Metanephros (tissue), 2 donors: ENCODE results near the genes ARHGAP4, TKTL1 and SMIM9.

GRCh38 chrX:153886716-153887654 is 1.0 kb upstream of the L1CAM start:
- RAMPAGE, long total RNA = no peak

- RAMPAGE, long total RNA = no peak
These were observed 4.6 kb downstream of the AVPR2 start for GRCh38 chrX:153908972-153909512.

GRCh38 chrX:153925986-153926736 is at the start of gene ARHGAP4:
ARHGAP4 (minus strand) TSS chrX:153926264.
- RAMPAGE, long total RNA = no peak

DNA sequence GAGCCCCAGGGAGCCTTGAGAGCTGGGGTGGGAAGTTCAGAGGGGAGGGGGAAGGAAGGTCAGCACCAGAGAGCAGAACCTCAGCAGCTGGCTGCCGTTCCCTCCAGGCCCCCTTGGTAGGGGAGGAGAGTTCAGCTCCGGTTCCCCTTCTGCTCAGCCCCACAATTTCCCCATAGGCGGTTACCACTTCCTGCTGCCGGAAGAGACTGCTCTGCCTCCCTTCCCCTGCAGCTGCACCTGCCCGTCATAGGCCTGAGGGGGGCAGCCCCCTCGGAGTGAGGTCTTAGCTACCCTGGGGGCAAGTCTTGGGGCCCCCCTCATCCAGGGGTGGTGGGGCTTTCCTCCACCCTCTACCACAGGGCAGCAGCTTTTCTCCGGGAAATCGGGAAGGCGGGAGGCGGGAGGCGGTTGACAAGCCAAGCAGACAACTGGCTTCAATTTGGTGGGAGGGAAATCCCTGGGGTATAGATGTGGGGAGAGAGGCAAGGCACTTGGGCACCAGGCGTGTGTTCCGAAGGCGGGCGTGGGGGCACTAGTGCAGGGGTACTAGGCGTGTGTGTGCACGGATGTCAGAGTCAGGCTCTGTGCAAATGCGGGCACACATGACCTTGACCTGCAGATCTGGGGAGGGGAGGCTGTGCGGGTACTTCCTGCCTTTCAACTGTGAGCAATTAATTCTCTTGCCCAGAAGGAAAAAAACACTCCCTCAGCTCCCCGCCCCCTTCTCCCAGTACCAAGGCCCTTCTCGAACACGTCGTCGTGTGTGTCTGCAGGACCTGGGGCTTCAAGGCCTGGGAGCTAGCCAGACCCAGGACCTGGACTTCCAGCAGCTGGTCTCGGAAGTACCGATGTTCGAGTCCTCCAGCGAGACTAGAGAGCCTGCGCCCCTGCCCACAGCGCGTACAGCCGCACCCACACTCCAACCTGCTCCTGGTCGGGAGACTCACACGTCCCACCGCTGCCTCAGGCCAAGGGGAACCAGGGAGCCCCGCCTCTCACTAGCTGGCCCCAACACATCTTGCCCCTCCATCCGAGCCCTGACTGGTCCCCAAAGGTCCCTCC is 1.0 kb upstream of the ARHGAP4 start:
- RAMPAGE, long total RNA = no peak

DNA sequence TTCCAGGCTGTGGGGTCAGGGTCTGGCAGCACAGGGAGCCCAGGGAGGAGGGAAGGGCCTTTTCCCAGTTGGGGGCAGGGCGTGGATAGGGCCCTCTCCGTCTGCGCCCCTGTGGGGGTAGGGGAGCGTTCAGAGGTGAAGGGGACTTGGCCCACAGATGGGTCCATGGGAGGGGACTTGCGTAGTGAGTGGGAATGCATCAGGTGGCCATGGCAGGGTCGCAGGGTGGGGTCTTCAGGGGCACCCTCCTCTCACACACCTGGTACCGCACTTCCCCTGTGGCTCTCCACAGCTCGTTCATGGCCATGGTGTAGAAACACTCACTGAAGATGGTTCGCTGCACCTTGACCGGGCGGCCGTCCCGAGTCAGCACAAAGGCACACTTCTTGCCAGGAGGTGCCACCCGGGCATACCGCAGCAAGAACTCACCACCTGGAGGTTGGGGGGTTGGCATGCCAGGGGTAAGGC is 1.1 kb downstream of the RENBP start:
- RAMPAGE, long total RNA = no peak

- RAMPAGE, long total RNA = no peak
These were observed 6.5 kb downstream of the IRAK1 start for GRCh38 chrX:154012834-154014019.

DNA sequence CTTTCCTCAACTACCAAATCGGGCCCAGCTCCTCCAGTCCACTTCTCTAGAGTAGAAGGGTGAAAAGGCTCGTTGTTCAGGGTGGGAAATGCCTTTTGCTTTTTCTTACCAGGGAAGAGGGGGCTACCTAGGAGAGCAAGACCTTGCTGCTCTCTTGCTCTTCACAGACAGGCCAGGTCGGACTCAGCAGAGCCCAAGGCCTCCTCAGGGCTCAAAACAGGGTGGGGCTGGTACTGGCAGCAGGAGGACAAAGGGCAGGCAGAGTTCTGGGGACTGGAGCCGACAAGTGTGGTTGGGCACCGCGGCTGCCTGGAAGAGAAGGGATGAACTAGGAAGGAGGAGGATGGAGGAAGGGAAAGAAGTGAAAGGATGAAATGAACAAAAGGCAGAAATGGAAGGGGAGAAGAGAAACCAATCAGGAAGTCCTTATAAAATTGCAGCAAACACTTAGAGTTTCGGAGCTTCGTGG is 9.1 kb upstream of the IRAK1 start:
- RAMPAGE, long total RNA = no peak

GRCh38 chrX:154076779-154077798 is 20.4 kb downstream of the MECP2 start:
- RAMPAGE, long total RNA = no peak

DNA sequence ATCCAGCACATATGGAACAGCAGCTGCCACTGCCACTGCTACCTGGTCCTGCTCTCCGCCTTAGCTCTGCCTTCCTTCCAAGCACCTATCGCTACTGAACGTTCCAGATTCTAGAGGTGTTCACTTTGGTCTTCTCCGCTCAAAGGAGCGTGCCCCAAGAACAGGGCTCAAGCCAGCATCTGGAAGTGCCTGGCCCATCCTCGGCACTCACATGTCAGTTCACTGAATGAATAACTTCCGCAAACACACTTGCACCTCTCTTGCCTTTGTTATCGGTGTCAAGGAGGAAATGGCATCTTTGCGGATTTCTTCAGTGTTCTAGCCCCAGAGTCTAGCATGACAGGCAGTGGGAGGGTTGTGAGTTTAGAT is 17.4 kb upstream of the MECP2 start:
- RAMPAGE, long total RNA = no peak

GRCh38 chrX:154295545-154296012 is at the start of gene TKTL1:
TKTL1 (plus strand) TSS chrX:154295795.
- RAMPAGE, long total RNA = no peak

DNA sequence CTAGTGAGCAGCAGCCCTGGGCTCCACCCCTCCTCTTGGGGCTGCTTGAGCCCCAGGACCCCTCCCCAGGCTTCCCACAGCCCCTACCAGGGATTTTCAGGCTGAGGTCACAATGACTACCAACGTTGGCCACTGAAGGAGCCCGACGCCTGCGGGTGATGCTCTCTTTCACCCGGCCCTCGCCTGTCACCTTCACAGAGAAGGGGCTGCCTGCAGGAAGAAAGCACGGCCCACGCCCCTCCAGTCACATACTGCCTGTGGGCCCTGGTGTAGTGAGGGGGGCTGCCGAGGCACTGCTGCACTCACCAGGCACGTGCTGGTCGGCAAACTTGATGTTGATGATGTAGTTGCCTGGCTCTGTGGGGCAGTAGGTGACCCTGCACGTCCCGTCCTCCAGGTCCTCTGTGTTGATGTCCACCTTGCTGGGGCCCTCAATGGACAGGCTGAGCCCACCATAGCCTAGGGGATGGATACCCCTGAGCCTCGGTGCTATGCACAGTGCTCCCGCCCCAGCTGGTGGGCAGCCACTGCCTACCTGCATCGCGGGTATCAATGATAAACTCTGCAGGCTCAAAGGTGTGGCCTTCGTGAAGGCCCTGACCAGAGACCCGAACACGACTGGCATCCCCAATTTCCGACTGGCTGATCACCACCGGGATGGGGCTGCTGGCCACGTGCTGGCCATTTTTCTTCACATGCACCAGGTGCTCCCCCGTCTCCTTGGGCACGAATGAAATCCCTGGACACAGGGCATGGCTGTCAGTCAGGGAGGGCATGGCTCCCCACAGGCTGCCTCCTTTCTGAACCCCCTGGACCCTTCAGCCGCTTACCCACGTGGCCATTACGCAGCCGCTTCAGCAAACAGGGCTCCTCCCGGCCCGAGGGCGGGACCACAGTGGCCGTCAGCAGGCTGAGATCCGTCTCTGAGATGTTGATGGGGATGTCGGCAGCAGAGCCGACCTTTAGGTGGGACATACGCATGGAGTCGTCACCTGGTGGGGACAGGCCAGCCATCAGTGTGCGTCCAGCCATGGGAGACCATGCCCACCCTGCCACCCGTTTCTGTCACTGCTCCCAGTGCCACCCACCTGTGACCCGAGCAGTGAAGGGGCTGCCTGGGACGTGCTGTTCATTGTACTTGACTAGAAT is 21.6 kb downstream of the FLNA start:
- RAMPAGE, long total RNA = no peak

- RAMPAGE, long total RNA = no peak
These were observed 20.4 kb downstream of the FLNA start for GRCh38 chrX:154353712-154354768.

GRCh38 chrX:154364194-154365003 is 10.0 kb downstream of the FLNA start:
- RAMPAGE, long total RNA = no peak

DNA sequence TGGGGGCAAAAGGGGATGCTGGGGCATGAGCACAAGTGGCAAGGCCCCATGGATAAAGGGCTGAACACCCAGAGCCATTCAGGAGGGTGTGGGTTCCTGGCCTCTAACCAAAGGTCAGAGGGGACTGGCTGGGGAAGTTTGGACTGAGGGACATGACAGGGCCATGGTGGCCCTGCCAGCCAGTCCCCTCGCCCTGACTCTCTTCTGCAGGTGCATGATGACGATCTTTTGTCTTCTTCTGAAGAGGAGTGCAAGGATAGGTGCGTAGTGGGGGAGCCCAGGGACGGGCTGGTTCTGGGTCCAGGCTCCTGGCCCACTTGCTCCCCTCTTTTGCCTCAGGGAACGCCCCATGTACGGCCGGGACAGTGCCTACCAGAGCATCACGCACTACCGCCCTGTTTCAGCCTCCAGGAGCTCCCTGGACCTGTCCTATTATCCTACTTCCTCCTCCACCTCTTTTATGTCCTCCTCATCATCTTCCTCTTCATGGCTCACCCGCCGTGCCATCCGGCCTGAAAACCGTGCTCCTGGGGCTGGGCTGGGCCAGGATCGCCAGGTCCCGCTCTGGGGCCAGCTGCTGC is 1.5 kb downstream of the EMD start:
- RAMPAGE, long total RNA = no peak

- RAMPAGE, long total RNA = no peak
These were observed 2.5 kb downstream of the UBL4A start for GRCh38 chrX:154483757-154484458.

GRCh38 chrX:154489788-154490496 is 487 bp downstream of the SLC10A3 start:
- RAMPAGE, long total RNA = no peak

- RAMPAGE, long total RNA = no peak
These were observed 12.9 kb downstream of the GAB3 start for GRCh38 chrX:154737821-154738538.

DNA sequence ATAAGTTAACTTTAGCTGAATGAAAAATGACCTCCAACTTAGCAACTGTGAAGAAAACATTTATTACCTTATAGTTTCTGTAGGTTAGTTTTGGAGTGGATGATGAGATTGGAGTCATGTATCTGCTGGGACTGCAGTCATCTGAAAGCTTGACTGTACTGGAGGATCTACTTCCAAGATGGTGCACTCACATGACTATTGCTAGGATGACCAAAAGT is at the start of gene SMIM9:
Gene SMIM9, minus strand, starts transcription at position 167 of the 218 bp plus-strand sequence.
- RAMPAGE, long total RNA = no peak

DNA sequence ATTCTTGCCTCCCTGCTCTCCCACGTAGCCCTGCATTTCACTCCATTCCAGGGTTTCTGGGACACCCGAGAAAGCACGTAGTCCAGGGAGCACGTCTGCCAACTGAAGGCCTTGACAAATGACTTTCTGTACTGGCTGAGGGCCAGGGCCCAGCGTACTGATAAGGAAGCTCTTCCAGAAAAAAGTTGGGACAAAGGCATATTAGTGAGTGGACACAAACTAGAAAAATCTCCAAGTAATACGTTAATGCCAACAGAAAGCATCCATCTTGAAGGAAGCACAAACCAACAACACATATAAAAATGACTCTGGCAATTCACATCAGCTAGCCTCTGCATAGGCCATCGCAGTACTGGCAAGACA is 15.6 kb downstream of the F8 start:
- RAMPAGE, long total RNA = no peak

- RAMPAGE, long total RNA = no peak
These were observed 18.5 kb downstream of the CMC4 start for GRCh38 chrX:155052492-155052836.